A375 (cell line): ENCODE results near the gene TLR8.

GRCh38 chrX:10122349-10122857, 34.4 kb upstream of the CLCN4 start:
- RAMPAGE, long total RNA = no peak

DNA sequence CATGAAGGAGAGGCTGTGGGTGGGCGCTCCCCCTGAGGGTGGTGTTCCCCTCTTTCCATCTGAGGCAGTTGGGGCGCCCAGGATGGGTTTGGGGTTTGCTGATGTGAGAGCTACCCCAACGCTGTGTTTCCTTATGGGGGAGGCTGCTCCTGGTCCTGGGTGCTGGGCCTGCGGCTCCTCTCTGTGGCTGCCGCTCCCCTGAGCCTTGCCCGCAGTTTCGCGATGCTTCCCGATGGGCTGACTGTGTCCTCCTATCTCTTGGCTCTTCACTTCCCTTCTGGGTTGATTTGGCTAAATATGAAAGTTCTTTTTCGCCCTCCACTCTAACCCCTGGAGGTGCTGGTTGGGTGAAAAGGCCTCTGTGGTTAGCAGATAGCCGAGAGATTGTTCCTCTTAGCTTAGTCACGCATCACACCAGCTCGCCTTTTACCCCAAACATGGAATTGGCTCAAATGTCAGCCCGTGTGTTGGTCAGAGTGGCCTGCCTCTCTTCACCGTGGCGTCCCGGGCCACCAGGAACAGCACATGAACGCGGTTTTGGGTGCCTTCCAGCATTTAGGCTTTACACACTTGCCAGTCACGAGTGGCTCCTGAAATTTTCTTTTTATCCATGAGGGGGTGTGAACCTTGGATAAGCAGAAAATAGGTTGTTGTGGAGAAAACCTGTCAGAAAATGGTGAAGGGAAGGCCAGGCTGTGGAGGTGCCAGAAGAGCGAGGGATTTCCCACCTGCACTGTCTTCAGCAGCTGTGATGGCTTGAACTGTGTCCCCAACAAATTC, 8.8 kb downstream of the CLCN4 start:
- RAMPAGE, long total RNA = no peak

DNA sequence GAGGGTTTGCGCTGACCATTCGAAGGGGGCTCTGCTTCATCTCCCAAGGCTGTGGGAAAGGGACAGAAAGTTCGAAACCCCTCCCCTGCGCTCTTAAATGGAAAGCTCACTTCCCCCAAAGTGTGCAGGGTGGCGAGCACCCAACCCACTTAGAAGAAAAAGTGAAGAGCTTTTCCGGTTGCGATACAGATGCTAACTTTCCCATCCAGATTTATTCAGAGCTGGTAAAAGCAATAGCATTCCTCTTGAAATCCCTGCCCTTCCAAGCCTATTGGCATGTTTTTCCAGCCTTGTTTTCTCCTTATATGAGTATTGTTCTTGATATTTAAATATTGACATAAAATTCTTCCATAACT, 1.3 kb downstream of the MID1 start:
- RAMPAGE, long total RNA = no peak

DNA sequence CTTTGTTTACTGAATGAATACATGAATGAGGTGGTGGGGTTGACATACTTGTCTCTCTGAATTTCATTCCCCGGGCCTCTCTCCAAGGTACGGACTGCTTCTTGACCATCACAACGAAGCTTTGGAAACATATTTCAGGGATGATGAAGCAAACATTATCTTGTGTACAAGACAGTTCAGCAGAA, 168.2 kb downstream of the AMELX start:
- RAMPAGE, long total RNA = no peak

DNA sequence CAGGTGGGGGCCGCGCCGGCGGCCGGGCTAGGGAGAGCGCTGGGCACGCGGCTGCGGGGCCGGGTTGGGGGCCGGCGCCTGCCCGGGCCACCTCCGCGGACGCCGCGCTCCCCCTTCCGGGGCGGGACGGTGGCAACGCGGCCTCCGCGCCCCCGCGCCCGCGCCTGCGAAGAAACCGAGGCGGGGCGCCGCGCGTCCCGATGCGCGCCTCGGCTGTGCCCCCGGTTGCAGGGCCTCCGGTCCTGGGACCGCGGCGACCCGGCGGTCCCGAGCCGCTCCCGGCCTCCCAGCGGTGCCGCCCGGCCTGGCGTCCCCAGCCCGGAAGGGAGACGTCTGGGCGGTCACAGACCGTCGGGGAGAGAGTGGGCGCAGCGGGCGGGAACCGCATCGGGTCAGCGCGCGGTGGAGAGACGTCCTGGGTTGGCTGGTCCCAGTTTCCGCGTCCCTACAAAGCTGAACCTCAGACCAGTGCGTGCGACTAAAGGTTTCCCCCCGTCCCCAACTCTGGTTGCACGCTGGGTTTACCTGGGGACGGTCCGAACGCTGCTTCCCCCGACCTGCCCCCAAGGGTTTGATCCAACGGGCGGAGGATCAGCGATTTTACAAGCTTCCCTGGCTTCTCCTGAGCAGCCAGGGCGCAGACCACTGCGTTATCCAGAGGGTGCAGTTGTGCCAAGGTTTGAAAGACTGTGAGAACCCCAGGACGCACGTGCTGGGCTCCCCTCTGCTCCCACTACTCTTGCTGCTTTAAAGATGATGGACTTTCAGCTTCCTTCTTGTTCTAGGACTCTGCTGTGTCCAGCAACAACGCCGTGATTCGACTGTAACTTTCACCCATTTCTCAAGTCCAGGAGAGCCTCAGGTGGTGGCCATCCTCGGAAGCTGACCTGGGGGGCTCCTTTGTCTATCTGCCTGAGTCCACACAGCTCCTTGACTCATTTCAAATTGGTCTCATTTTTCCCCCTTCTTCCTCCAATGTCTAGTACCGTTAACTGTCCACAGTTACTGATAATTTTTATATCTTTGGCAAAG, 721 bp downstream of the PRPS2 start:
- RAMPAGE, long total RNA = no peak

DNA sequence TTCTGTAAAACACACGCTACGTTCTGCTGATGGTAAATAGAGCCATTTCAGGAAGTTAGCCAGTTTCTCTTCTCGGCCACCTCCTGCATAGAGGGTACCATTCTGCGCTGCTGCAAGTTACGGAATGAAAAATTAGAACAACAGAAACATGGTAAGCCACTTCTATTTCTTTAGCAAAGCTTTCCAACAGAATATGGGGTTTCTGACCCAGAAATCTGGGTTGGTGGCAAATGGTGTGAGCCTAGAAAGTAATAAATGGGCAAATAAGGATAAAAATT, at the start of gene TLR8:
TSS of gene TLR8 (plus strand) at position 62 of the 278 bp plus-strand sequence.
- RAMPAGE, long total RNA = no peak

GRCh38 chrX:12972905-12973971, 1.7 kb upstream of the TMSB4X start:
- RAMPAGE, long total RNA = no peak

- RAMPAGE, long total RNA = no peak
Observed at GRCh38 chrX:12976852-12977189, 1.9 kb downstream of the TMSB4X start.

- RAMPAGE, long total RNA = no peak
Observed at GRCh38 chrX:13000167-13000571, 25.3 kb downstream of the TMSB4X start.

DNA sequence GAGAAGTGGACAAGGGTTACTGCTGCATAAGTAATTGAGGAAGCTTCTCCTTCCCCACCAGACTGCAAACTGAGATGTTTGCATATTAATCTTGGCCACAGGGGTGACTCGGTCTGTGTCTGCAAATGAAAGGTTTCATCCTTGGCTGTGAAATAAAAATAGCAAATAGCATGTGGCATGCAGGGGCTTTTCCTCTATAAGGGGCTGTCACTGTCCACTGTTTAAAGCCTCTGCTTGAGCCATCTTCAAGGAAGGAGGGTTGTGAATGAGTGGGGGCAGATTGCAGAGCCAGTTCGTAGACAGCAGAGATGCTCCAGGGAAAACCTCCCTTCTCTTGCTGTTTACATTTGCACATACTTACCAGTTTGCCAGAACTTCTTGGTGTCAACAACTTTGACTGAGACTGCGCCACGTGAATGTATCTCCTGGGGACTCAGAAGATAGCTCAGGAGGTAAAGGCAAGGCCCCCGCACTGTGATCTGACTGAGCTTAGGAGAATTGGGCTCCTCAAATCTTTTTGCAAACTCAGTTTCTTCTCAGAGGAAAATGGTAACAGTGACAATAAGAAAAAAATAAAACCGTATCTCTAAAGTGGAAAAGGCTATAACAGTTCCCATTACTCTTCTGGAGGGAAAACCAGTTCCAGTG, 33.4 kb downstream of the TMSB4X start:
- RAMPAGE, long total RNA = no peak

DNA sequence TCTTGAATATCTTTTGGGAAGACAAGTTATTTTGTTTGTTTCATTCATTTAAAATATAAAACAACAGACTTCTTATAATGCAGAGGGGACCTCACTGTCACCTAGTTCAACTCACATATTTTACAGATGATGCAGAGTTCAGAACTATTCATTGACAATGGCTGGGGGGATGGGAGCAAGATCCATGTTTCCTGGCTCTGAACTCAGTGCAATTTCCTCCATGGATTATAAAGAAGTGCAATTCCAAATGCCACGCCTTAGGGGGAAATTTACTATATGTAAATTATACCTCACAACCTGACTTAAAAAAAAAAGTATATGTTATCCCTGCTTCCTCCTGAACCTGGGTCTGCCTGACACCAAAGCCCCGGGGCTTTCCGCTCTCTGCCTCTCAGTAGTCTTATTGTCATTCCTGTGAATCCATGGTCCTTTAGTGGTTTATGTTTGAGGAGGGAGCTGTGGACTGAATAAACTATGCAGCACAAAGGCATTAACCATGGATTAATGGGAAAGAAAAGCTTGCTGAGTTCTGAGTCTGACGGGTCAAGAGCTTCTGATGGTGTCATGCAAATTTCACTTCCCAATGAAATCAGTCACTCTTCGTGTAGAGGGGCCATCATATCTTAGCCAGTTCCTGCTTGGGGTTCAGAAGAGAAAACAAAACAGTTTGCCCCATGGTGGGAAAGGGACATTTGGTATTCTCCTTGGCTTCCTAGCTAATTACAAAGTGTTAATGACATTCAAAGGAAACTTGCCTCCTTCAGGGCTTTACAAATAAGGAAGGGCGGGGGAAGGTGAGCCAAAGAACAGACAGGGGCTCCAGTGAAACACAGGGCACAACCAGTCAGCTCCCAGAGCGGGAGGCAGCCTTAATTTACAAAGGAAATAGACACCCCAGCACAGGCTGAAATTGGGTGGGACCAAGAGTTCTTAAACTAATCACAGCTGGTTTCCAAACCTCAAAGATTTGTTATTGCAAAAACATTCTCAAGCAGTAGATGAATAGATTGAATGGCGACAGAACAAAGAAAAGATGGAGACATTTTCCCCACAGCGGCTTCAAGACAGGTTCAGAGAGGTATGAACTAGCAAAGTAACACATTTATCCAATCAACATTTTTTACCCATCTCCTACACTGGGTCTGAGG, 14.3 kb downstream of the FAM9C start:
- RAMPAGE, long total RNA = no peak

DNA sequence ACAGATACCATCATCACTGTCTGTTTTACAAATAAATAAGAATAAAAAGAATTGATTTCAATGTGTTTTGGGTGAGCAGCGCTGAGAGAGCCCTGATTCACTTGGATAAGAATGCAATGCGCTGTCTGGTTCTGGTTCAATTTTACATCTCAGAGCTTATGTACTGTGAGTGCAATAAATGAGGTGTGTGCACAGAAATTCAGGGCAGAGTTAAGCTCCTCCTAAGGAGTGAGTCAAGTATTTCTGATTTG, 11.3 kb downstream of the FAM9C start:
- RAMPAGE, long total RNA = no peak

DNA sequence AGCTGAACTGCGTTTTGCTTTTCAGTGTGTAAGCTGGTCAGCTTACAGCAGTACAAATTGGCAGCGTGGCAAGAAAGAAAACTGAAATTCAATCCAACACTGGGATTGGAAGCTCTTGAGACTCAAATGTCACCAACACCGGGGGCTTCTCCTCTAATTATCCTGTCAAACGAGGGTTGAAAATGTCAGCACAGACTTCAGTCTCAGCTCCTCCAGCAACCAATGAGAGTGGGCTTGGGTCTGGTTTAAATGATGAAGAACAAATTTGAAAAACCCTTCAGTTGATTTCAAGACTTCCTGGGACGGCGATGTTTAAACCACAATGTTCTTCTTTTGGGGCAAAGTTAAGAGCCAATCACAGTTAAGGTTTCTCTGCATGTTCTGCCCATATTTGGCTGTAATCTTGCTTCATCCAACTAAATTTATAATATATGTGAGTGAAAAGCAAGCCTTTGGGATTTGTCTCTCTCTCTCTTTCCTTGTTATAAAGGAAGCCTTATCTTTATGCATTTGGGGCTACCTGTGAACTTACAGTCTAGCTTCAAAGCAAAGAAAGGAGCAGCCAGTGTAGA, 46.6 kb upstream of the FAM9C start:
- RAMPAGE, long total RNA = no peak

GRCh38 chrX:13119512-13120401, 75.3 kb upstream of the FAM9C start:
- RAMPAGE, long total RNA = no peak

DNA sequence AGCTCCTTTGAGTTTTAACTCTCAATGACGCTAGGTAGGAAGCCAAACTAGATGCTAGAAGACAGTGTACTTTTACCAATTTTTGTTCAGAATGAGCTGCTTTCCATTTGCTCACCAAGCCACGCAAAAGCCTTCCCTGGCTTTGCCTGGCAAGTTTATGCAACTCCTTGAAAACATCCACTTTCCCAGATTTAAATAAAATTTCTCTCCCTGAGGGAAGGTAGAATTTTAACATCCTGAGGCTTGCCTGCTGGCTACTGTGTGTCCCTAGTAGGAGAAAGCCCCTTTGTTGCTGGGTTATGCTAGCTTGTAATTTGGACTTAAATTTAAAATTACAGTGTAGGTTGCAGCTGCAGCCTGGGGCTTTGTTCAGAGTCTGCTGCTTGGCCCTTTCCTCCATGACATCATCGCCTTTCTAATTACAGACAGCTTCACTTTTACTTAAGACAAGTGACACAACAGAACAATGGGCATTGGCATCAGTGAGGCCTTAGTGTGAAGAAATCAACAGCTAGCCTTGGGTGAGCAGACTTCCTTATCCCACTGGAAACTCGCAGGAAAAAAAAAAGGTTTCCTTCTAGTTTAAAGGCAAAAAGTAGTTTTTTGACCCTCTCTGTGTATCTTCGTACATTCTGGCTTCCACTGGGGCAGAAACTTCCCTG, 122.9 kb upstream of the FAM9C start:
- RAMPAGE, long total RNA = no peak

- RAMPAGE, long total RNA = no peak
Observed at GRCh38 chrX:13249183-13249584, 70.7 kb downstream of the ATXN3L start.

- RAMPAGE, long total RNA = no peak
Observed at GRCh38 chrX:13482655-13483169, 86.7 kb upstream of the EGFL6 start.

GRCh38 chrX:13608080-13608597, 38.7 kb downstream of the EGFL6 start:
- RAMPAGE, long total RNA = no peak

- RAMPAGE, long total RNA = no peak
Observed at GRCh38 chrX:13662171-13662993, 9.4 kb downstream of the TCEANC start.

DNA sequence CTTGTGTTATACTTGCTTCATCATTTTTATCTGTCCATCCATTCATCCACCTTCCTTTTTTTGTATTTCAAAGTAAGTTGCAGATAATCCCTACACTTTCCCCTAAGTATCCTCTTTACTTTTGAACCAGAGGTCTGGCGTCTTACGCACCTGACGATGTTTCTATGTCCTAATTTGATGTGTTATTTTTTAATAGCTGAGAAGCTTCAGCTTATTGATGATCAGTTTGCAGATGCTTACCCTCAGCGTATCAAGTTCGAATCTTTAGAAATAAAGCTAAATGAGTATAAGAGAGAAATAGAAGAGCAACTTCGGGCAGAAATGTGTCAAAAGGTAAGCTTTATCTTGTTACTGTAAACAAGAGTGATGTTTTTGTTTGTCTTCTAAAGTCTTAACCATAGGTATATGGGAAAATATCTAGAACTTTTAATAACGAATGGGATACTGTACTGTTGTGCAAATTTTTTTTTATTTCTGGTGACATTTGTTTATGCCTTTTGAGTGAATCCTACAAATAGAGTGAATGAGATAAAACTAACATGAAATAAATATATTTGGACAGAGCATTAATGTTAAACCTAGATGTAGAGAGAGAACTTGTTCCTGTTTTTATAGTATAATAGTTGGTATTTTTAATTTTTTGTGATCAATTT, 11.7 kb downstream of the OFD1 start:
- RAMPAGE, long total RNA = no peak